Brain (tissue), 1 donor: ENCODE measurements around the genes SH3BGRL2, ELOVL4, ME1 and CEP162.

- RRBS: no CpG with 5 or more reads among the region's 3 CpGs
Observed at GRCh38 chr6:79171083-79171282, 92.9 kb upstream of the PHIP start.

DNA sequence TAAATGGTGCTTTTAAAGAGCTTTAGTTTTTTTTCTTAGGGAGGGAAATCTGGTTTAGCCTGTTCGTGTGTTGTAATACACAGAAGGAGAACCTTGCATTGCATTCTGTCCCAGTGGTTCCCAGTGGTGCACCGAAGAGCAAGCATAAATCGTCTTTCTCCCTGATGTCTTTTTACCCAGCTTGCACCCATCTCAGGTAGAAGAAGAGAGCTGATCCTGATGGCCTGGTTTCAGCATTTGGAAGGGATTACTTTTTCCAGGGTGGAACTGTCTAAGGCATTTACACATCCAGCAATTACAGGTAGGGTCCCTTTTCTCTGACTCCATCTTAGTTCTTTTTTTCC, 102.2 kb upstream of the PHIP start:
- RRBS: no CpG with 5 or more reads among the region's 3 CpGs

DNA sequence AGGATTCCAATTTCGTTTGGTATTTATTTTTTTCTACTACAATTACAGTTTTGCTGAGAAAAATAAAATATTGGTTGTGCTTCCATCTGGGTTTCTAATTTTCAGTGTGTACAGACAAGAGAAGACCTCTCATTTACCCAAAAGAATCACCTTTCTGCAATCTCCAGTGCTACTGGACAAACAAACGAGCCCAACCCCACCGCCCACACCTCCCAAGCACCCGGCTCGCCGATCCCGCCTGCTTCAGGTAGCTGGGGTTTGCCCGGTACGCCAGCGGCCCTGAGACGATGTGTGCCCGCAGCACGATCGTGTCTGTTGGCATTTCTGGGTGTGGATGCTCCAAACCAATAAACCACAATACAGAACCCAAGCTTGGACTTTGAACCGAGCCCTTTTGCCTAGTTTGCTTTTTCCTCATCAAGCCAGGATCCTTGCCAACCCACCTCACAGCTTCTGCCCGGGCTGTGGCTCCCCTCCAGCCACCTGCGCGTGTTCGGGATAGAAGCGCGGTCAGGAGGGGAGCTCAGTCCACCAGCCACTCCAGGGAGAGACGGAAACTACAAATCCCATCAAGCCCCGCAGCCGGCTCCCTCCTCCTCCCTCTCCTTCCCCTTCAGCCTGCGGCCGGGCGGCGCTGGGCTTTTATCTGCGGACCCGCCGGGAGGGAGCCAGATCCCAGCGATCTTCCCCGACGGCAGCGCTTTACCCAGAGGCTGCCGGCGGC, at the start of gene SH3BGRL2:
Gene SH3BGRL2 (plus strand): TSS at position 671 of the 724 bp plus-strand sequence.
- RRBS: 3% methylated on average over 14 of the region's 37 CpGs

DNA sequence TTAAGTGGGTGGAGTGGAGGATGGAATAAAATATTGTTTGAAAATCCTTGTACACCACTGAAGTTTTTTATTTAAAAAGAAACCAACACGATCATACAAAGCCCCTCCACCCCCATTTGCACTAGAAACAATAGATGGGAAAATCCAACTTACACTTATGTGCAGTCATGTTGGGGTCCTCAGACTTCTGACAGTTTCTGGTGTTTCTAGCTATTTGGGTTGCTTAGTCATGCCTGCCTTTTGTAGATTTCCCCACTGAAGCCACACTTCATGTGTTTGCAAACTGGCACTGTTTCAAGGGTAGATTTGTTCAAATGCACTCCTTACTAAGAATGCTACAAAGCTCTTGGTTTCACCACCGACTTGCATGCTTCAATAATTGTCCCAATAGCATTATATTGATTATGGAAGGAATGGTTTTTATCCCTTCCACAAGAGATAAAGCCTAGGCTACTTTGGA, 1.4 kb downstream of the SH3BGRL2 start:
- RRBS: no CpG with 5 or more reads among the region's 2 CpGs

GRCh38 chr6:79663575-79664185, 32.6 kb downstream of the SH3BGRL2 start:
- RRBS: no CpG with 5 or more reads among the region's 11 CpGs

GRCh38 chr6:79947321-79948015, at the start of gene ELOVL4:
Gene ELOVL4 (minus strand): TSS chr6:79947553.
- RRBS: 3% methylated on average over 31 of the region's 68 CpGs

DNA sequence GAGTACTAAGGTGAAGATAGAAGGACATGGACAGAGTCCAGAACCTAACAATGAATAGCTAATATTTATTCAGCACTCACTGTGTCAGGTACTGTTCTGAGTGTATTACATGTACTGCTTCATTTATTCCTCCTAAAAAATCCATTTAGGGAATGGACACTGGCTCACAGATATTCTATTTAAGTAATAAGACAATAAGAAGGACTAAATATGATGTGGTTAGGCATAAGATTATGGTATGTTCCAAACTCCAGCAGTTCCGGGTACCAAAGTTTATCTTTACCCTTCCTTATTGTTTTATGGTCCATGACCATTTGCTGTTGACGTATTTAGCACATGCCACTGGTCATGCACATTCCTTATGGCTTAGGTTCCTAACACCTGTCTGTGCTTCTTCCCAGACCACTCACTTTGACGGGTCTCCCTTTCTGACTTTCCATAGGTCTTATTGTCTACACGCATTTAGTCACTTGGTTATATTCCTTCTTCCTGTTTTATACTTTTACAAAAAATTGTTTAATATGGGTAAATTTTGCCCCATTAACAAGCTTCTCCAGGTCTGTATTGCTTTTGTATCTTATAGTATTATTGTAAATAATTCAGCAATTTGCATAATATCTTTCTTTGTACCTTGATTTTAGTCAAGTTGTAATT, 20.5 kb downstream of the BCKDHB start:
- RRBS: no CpG with 5 or more reads among the region's 4 CpGs

GRCh38 chr6:80390630-80391200, 284.2 kb downstream of the BCKDHB start:
- RRBS: no CpG with 5 or more reads among the region's 6 CpGs

- RRBS: no CpG with 5 or more reads among the region's 1 CpG
Observed at GRCh38 chr6:81774424-81774923, 22.0 kb upstream of the TENT5A start.

DNA sequence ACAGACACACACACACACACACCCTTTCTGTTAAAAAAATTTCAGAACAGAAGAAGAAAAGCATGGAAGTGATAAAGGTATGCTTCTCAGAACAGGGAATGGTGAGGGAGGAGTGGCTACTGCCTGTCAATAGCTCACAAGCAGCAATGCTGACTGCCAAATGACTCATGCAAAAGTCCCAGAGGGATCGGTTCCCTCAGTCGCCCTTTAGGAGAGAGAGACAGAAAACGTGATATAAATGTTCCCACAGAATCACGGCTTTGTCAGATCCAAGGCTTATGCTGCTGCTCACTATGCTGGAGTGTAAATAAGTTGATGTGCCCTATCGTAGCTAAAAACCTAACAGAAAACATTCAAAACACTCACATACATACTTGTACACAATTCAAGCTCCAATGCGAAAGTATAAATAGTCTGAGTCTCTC, 102.6 kb downstream of the IBTK start:
- RRBS: no CpG with 5 or more reads among the region's 6 CpGs

GRCh38 chr6:82186147-82186918, 61.2 kb downstream of the IBTK start:
- RRBS: no CpG with 5 or more reads among the region's 4 CpGs

DNA sequence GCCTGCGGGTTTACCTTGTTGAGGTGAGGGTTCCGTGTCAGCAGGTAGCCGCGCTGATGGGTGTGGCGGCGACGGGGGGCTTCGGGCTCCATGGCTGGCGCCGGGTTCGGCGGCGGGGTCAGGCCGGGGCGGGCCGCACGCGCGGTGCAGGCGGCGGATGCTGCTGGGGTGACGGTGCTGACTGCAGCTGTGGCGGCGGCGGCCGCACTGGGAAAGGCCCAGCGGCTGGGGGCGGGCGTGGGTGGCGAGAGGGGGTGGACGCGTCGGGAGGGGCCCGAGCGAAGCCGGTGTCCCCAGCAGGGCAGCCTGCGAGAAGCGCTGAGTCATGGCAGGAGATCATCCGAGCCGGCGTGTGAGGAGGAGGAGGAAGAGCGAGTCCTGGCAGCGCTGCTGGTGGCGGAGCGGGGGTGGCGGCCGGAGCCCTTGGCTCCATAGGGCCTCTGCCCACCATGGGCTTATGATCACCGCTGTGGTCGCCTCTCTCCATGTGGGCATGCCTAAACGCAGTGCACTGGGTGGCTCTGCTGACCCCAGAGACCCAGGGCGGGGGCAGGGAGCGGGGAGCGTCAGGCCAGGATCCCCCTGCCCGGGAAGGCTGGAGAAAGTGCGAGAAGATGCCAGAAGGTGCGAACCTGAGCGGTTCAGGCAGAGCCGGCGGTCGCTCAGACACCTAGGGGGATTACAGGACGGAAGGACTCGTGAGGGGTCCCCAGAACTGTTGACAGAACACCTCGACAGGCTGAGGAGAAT, at the start of gene ME1:
Gene ME1 (minus strand): TSS at position 189 of the 750 bp plus-strand sequence.
- RRBS: 14% methylated on average over 17 of the region's 63 CpGs

- RRBS: no CpG with 5 or more reads among the region's 2 CpGs
Observed at GRCh38 chr6:83463869-83464362, 33.1 kb upstream of the ME1 start.

DNA sequence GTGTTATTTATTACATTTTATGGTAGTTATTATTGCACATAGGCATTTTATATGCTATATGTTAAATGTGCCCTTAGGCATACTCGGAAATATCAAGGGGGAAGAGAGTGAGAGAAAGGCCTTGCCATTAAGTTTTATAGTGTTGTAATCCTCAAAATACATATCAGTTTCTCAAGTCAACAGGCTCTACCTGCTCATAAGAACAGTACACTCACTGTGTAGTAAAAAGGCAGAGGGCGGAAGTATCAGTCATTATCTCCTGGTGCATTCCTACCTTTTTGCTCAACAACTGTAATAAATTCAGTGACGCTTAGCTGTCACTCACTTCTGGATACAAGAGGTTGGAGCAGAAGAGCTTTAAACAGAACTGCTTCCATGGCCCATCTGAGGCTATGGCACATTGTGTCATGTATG, 33.9 kb upstream of the ME1 start:
- RRBS: no CpG with 5 or more reads among the region's 3 CpGs

- RRBS: no CpG with 5 or more reads among the region's 5 CpGs
Observed at GRCh38 chr6:83474194-83474754, 38.1 kb upstream of the PRSS35 start.

DNA sequence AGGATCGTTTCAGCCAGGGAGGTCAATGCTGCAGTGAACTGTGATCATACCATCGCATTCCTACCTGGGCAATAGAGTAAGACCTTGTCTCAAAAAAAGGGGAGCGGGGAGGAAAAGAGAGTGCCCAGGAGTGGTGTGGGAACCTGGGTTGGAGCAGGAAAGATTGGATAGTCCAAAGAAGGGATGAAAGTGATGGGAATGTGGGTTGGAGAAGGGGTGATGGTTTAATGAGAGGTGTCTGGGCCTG, 18.0 kb downstream of the MRAP2 start:
- RRBS: no CpG with 5 or more reads among the region's 3 CpGs

DNA sequence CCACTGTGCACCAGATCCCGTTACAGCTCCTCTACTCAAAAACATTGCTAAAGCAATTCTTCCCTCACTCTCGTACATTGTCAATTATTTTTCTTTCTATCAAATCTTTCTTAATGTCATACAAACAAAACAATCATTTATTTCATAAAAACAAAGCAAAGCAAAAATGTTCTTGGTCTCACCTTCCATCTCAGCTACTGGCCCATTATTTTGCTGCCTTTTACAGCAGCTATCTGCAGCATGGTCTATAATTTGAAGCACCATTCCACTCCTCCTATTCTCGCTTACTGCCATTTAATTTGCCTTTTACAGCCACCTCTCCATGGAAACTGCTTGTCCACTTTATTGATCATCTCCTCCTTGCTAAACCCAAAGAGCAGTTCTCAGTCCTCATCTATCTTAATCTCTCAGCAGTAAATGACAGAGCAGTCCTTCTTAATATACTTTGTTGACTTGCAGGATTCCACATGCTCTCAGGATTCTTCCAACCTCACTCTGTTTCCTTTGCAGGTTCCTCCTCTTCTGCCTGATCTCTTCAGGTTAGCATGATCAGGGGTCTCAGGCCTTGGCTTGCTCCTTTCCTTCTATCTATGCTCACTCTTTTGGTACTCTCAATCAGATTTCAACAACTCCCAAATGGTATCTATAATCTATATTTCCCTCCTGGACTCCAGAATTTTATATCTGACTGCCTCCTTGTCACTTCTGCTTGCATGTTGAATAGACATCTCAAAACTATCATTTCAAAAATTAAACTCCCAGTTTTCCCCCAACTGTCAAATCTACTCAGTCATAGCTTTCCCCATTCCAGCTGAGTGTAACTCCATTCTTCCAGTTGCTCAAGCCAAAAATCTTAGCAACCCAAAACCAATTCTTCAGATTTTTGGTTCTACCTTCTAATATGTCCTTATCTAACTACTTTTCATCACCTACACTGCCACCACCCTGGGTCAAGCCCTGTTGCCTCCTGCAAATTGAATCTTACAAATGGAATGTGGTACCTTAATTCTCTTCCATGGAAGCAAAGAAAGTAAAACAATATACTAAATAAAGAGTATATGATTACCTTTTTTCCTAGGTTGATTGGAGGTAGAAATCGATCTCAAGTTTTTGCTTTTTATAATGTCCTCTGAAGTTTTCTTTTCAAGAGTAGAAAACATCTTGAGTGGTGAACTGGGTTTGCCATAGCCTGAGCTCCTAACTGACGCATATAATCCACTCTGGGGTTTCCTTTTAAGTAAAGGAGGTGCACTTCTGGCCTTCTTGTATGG, 42.9 kb downstream of the CEP162 start:
- RRBS: no CpG with 5 or more reads among the region's 5 CpGs

DNA sequence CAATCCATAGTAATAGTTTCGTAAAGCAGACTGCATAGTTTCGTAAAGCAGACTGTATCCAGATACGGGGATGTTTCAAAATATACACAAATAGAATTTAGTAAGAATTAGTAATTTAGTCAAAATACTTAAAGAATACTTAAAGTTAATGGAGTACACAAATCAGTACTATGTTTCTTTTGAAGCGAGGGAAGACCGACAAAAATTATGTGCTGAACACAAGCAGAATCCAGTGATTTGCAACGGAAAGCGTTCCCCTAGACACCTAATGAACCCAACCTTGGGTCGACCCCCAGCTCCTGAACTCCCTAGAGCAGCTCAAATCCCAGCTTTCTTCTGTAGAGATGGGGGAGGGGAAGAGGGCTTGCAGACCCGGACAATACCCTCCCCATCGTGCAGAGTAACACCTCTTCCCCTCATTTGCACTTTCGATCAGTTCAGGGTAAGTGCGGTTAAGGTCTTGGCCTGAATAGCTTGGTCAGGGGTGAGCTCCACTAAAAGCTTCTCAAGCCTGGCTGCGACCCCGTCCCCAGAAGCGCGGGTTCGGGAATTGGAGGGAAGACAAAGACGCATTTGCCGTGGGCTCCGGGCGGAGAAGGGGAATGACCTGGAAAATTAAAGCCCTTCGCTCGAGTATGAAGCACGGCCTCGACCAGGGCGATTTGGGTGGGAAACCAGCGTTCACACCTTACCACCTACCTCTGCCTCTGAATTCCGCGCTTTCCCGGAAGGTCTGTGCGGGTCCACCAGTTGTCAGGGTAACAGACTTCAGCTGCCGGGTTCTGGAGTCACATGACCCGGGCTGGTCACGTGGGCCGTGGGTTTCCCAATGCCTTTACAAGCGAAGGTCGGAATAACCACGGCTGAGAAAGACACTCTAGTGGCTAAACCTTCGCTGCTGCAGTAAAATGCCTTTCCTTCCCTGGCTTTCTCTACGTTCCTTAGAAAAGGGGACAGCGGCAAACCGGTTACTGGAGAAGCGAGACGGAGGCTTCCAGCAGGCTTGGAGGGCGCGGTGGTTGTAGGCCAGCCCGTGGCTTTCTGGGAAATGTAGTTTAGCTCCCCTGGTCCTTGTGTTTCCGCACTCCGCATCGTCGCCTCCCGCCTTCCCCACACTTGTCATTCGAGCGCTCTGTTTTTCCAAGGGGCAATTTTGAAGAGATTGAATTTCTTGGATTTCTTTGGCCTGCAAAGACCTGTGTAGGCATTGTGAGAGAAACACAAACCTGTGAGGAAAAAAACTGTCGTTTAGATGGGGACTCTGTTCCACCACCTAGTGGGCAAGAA, at the start of gene CEP162:
Gene CEP162 (minus strand): TSS at position 763 of the 1,287 bp plus-strand sequence.
- RRBS: 0% methylated on average over 1 of the region's 55 CpGs

DNA sequence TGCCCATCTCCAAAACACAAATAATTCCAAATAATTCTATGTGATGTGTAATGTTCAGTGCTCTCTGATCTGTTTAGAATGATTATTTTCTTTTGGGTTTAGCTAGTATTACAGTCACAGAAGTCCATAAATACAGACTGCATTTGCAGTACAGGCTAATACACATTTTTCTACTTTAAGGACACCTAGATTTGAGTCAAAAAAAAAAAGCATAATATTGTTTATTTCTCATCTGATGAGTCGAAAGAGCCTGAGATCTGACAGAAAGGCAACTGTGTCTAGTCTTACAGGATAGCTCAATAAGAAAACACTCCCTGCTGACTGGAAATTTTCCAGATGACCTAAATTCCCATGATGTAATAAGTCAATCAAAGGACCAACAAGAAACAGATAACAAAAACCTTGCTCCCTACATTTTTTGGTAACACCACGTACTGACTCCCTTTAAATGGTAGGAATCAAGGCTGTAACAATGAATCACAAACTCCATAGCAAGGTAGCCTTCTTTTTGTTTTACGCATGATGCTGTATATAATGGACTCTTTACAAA, 12.3 kb downstream of the TBX18 start:
- RRBS: no CpG with 5 or more reads among the region's 3 CpGs